Subcutaneous adipose tissue (tissue), 3 donors: ENCODE measurements around the gene RUFY1.

DNA sequence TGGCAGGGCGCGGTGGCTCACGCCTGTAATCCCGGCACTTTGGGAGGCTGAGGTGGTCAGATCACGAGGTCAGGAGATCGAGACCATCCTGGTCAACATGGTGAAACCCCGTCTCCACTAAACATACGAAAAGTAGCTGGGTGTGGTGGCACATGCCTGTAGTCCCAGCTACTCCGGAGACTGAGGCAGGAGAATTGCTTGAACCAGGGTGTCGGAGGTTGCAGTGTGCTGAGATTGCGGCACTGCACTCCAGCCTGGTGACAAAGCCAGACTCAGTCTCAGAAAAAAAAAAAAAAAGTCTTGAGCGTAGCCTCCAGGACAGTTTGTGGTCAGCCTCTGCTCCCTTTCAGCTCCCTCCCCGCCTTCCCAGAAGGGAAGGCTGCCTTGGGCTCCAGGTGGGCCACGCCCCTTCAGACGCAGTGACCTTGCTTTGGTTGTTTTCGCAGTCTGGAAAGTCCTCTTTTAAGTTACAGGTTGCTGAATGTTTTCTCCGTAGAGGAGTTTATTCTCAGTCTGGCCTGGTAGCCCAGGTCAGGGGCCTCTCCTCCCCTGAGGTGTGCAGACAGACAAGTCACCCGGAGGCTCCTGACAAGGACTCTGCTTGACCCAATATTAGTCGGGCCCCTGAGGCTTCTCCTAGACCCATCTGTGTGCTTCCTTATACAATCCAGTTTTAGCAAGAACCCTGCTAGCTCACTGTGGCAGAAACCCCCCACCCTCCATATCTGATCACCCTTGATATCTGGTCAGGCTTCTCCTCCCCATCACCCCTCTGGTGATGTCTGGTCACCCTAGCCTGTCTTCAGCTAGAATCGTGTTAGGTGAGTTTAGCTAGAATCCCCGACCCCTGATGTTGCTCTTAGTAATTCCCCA is 31.7 kb upstream of the N4BP3 start:
- PRO-cap = no peak
- RAMPAGE, long total RNA, 3 experiments = no peak in any of the 3 experiments

DNA sequence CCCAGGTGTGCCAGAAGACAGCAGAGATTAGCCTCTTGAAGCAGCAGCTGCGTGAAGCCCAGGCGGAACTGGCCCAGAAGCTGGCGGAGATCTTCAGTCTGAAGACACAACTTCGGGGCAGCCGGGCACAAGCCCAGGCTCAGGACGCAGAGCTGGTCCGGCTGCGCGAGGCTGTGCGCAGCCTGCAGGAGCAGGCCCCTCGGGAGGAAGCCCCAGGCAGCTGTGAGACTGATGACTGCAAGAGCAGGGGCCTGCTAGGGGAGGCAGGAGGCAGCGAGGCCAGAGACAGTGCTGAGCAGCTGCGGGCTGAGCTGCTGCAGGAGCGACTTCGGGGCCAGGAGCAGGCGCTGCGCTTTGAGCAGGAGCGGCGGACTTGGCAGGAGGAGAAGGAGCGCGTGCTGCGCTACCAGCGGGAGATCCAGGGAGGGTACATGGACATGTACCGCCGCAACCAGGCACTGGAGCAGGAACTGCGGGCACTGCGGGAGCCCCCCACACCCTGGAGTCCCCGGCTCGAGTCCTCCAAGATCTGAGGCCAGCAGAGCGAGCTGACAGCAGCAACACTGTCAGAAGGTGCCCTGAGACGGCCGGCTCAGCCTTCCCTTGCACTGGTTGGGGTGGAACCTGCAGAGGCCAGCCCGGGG is 8.3 kb downstream of the N4BP3 start:
- PRO-cap = no peak
- RAMPAGE, long total RNA, 3 experiments = no peak in any of the 3 experiments

DNA sequence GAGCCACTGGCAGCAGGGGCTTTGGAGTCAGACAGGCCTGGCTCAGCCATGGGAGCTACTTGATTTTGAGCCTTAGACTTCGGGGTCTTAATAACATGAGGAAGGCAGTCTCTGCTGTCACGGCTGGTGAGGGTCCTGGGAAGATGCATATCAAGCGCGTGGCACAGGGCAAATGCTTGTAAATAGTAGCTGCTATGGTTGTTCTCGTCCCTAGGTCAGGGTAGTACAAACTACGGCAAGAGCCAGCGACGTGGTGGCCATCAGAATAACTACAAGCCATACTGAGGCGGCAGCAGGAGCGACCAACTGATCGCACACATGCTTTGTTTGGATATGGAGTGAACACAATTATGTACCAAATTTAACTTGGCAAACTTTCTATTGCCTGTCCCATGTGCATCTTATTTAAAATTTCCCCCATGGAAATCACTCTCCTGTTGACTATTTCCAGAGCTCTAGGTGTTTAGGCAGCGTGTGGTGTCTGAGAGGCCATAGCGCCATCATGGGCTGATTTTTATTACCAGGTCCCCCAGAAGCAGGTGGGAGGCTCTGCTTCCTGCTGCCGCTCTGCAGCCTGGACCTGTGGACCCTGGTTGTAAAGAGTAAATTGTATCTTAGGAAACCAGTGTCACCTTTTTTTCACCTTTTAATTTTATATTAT is 6.1 kb downstream of the HNRNPAB start:
- PRO-cap = no peak
- RAMPAGE, long total RNA, 3 experiments = no peak in any of the 3 experiments

GRCh38 chr5:178213644-178214902 is 9.7 kb downstream of the HNRNPAB start:
- PRO-cap = no peak
- RAMPAGE, long total RNA, 3 experiments = no peak in any of the 3 experiments

GRCh38 chr5:178226452-178227104 is 6.0 kb downstream of the PHYKPL start:
- PRO-cap = no peak
- RAMPAGE, long total RNA, 3 experiments = no peak in any of the 3 experiments

GRCh38 chr5:178239360-178239715 is 6.7 kb upstream of the PHYKPL start:
- PRO-cap = no peak
- RAMPAGE, long total RNA, 3 experiments = no peak in any of the 3 experiments

DNA sequence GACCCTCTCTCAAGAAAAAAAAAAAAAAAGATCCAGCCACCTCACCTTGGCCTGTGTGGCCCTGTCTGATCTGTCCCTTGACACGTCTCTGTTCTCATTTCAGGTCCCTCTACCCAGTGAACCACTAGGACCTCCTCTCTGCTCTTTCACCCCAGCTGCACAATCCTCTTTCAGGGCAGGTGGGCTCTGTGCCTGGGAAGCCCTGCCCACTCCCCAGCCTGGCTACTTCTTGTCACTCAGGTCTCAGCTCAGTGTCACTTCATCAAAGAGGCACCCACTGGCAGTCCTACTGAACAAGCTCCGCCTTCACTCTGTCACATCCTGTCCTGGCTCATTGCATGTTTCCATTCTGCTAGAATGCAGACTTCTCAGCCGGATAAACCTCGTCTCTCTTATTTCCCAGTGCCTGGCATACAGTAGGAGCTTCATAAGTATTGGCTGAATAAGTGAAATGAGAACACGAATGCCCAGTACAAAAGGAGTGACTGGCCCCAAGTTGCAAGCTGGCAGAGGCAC is 98.1 kb upstream of the PHYKPL start:
- PRO-cap = no peak
- RAMPAGE, long total RNA, 3 experiments = no peak in any of the 3 experiments

- PRO-cap = no peak
- RAMPAGE, long total RNA, 3 experiments = no peak in any of the 3 experiments
Measured at GRCh38 chr5:178467582-178468393, 122.4 kb downstream of the COL23A1 start.

GRCh38 chr5:178477266-178477929 is 112.8 kb downstream of the COL23A1 start:
- PRO-cap = no peak
- RAMPAGE, long total RNA, 3 experiments = no peak in any of the 3 experiments

DNA sequence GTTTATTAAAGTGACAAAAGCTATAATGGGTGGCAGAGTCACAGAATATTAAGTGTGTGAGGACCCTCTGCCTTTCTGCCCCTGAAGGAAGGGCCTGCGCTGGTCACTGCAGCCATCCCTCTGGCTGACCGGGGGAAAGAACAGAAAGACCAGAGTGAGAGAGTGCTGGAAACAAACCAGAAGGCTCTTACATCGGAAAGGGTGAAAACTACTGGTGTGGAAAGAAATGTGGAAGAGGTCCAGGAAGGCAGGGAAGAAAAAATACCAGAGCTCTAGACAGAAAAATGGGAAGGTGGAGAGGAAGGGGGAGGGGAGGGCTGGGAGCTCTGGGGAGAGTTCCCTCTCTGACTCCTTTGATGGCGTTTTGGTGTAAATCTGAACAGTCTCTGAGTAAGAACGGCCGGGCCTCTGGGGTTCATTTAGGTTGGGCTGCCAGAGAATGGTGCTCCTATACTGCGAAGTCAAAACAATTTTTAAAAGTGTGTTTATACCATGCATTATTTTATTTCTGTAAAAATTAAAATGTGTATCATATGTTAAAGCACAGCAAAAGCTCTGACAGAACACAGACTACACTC is 47.7 kb downstream of the COL23A1 start:
- PRO-cap = no peak
- RAMPAGE, long total RNA, 3 experiments = no peak in any of the 3 experiments

DNA sequence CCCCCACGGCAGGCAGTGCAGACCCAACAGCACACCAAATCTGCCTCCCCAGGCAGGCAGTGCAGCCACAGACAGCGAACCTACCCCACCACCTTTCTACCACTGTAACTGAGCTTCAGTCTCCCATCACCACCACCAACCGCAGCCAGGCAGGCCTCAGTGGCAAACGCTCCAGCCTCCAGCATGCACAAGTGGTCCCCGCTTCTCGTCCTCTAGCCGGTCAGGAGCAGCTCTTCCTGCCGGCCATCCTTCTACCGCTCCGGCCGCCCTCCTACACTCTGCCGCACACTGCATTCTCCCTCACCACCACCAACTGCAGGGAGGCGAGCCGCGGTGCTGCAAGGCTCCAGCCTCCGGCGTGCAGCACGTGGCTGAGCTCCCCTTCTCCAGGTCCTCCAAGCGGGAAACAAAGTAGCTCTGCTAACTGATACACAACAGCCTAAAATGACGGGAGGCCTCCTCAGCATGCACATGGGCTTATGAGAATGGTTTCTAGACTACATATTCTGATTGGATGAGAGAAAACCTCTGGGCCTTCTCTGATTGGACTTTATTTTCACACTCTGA is 27.3 kb upstream of the ZNF354B start:
- PRO-cap = no peak
- RAMPAGE, long total RNA, 3 experiments = no peak in any of the 3 experiments

GRCh38 chr5:179533818-179534264 is 16.5 kb upstream of the RUFY1 start:
- PRO-cap = no peak
- RAMPAGE, long total RNA, 3 experiments = no peak in any of the 3 experiments

GRCh38 chr5:179550071-179550706 is at the start of gene RUFY1:
TSS of gene RUFY1 (plus strand) at chr5:179550554.
- PRO-cap = bidirectional peak, plus-strand start at chr5:179550296, minus-strand start at chr5:179550188; bidirectional peak, plus-strand start at chr5:179550561, minus-strand start at chr5:179550522
- RAMPAGE, long total RNA, 3 experiments = start-site peak on the plus strand in 3 of 3 experiments, at chr5:179550549-179550572 at its widest, 13 to 43 reads per replicate; start-site peak on the minus strand in 1 of 3 experiments, at chr5:179550477-179550530 at its widest, 5 reads per replicate

- PRO-cap = bidirectional peak, plus-strand start at chr5:179550842, minus-strand start at chr5:179550790
- RAMPAGE, long total RNA, 3 experiments = start-site peak on the plus strand in 1 of 3 experiments, at chr5:179550824-179550858 at its widest, 7 reads per replicate
Measured at GRCh38 chr5:179550707-179551507, 553 bp downstream of the RUFY1 start.

GRCh38 chr5:179614196-179614741 is 9.2 kb downstream of the HNRNPH1 start:
- PRO-cap = no peak
- RAMPAGE, long total RNA, 3 experiments = no peak in any of the 3 experiments

GRCh38 chr5:179621157-179622143 is 2.0 kb downstream of the HNRNPH1 start:
- PRO-cap = no peak
- RAMPAGE, long total RNA, 3 experiments = no peak in any of the 3 experiments

DNA sequence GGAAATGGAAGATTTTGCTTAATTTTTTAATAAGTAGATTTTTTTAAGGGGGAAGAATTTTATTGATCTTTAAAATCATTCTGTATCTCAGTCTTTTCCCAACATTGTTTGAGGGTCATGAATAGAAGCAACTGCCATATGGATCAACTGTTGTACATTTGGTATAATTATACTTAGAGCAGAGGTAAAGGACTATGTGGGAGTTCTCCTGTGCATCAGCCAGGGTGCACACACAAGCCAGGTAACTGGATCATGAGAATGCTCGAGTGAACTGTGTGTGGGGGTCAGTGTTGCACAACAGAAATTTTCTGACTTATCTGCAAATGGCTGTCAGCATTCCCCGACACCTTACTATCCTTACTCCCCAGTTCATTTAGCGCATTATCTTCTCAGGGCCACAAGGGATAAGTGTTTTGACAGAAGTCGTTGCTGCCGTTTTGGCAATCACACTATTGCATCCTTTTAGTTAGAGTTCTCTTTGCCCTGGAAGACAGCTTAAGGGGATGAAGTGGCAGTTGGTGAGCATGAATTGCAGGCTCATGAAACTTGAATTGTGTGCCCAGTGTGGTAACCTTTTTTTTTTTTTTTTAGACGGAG is 1.6 kb downstream of the CANX start:
- PRO-cap = no peak
- RAMPAGE, long total RNA, 3 experiments = no peak in any of the 3 experiments

DNA sequence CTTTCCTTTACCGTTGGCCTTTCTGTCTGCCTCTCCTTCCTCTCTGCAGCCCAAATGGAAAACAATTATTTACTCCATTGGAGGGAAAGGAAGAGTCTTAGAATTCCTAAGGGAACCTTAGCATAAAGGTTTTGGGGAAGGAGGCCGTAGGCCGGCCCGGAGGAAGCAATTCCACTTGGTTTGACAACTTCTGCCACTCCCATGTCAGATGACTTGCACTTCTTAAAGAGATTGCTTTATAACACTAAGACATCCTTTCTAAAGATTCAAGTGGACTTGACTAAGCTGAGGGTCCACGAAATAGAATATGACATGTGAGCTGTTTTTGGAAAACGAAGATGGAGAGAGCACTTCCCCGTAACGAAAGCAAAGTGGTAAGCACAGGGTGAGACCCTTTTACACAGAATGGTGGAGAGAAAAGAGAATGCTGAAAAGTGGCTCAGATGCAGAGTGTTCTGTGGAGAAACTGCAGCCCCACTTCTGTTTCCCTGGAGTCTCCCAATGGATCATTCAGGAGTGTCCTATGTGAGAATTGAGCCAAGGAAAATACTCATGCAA is 17.9 kb upstream of the LTC4S start:
- PRO-cap = no peak
- RAMPAGE, long total RNA, 3 experiments = no peak in any of the 3 experiments

- PRO-cap = no peak
- RAMPAGE, long total RNA, 3 experiments = no peak in any of the 3 experiments
Measured at GRCh38 chr5:179804604-179804993, 2.1 kb downstream of the MGAT4B start.

DNA sequence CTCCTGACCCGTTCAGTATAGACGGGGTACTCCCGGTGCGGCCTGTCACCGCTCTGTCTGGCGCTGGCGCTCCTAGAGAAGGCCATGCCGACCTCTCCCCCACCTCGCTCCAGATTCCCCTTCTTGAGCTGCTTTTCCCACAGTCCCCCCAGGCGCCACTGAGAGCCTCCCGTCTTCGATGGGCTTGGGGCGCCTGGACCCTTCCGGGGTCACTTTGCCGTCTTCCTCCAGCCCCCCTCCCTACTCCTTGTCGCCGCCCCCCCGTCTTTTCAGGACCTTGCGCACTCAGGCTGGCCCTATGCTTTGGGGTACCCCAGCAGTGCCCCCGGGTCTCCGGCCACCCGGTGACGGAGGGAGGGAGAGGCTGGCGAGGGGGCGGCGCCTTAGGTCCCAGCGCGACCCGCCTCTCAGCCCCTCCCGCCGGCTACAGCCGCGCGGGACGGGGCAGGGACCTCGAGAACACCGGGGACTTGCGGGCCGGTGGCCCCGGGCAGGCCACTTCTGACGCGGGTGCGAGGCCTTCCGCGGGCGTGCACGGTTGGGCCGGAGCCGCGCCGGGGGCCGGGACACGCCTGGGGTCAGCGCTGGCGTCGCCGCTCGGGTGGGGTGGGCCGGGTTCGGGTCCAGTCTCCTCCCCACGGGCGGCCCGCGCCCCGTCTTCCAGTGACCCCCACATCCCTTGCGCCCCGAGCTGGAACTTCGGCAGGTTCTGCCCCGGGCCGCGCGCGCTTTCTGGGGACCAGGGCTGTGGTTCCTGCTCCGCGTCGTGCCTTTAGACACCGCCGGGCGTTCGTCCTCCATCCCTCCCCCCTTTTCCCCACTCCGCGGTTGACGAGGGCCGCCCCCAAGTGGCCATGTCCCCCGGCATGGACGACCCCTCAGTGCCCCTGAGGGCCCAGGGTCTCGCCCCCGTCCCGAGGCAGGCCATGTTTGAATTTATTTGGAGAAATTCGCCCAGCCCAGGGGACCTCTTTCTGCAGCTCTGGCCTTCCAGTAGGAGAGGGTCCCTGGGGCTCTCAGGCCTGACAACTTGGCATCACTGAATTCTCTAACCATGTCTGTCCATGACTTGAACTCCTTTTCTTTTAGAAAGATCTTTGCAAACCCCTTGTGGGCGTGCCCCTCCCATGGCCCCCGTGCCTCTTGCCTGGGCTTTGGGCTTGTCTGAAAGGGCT is 3.8 kb upstream of the SQSTM1 start:
- PRO-cap = unidirectional peak, plus-strand start at position 427 of the sequence
- RAMPAGE, long total RNA, 3 experiments = no peak in any of the 3 experiments